Fibroblast of villous mesenchyme (primary cell): ENCODE results near the genes MICALL1 and MAFF.

DNA sequence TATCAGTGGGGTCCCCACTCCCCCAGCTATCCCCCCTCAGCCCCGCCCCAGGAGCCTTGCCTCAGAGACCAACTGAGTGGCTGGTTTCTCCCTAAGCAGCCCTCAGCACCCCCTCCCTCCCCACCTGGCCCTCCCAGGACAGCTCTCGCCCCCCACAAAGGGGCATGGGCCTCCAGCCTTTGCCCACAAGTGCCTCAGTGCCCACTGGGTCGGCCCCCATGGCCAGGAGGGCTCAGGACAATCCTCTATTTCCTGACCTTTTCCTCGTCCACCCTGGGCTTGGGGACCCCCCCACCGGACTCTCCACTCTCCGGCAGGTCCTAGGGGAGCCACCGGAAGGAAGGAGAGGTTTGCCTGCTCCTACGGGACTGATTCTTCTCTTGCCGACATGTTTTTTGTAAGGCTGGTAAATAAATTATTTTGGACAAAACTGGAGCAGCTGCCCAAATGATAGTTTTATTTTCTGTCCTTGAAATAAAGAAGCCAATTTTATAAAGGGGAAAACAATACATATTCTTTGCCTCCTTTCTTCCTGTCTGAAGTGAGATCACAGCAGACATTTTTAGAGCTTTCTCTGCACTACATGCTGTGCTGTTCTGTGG is 2.8 kb upstream of the PDXP start:
- CAGE, long polyA plus RNA: no peak

DNA sequence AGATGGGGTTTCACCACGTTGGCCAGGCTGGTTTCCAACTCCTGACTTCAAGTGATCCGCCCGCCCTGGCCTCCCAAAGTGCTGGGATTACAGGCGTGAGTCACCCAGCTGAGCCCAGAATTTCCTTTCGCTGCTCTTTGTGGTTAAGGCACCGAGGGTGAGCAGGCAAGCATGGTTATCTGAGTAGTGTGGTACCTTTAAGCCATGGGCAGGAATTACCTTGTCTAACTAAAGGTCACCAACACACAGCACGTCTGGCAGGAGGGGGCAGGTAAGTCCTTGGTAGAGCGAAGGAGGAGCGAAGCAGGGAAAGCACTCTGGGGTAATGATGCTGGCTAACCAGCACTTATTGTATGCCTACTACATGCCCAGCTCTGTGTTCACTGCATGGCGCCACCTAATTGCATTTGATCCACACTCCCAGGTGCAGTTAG is 45.6 kb downstream of the TRIOBP start:
- CAGE, long polyA plus RNA: no peak

DNA sequence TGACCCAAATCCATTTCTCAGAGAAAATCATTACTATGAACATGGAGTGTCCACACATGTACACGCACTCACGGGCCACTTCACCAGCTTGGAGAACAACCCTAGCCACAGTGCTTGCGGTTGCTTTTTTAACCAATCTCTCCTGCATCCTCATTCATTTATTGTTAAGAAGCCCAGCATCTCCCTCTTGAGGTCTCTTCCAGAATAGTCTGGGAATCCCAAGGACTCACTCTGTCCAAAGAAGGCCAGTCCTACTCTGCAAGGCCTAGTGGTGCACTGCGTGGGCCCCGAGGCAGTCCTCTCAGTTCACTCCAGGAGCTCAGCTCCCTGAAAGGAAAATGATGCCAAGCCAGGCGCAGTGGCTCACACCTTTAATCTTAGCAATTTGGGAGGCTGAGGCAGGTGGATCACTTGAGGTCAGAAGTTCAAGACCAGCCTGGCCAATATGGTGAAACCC is 13.2 kb upstream of the H1-0 start:
- CAGE, long polyA plus RNA: no peak

GRCh38 chr22:37816599-37816960 is 6.6 kb upstream of the GALR3 start:
- CAGE, long polyA plus RNA: no peak

GRCh38 chr22:37875646-37876173 is 26.5 kb downstream of the EIF3L start:
- CAGE, long polyA plus RNA: no peak

- CAGE, long polyA plus RNA: no peak
These were observed 14.6 kb upstream of the MICALL1 start for GRCh38 chr22:37891241-37892065.

DNA sequence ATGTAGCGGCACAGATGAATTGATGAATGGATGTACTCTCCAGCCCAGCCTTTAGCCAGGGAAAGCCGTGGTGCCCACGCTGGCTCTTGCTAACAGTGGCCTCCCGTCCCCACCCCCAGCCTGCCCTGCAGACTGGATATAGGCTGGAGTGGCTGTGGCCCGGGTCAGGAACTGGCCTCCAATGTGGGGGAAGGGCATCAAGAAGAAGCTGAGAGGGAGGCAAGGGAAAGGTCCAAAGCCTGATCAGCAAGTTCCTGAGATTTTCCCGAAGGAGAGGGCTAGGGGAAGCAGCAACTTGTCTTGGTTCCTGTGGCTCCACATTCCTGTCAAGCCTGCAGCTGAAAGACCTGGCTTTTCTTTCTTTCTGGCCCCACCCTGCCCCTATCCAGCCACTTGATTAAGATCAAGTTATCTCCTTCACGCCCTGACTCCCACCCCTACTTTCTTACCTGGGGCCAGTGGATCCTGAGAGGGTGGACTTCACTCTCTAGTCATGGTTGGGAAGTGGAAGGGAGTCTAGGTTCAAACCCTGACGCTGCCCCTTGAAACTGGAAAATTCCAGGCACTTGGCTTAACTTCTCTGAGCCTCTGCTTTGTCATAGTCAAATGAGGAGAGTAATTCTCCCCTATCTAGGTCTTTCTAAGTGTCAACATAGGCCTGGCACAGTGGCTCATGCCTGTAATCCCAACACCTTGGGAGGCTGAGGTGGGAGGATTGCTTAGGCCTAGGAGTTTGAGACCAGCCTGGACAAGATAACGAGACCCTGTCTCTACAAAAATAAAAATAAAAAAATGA is 10.9 kb upstream of the MICALL1 start:
- CAGE, long polyA plus RNA: no peak

DNA sequence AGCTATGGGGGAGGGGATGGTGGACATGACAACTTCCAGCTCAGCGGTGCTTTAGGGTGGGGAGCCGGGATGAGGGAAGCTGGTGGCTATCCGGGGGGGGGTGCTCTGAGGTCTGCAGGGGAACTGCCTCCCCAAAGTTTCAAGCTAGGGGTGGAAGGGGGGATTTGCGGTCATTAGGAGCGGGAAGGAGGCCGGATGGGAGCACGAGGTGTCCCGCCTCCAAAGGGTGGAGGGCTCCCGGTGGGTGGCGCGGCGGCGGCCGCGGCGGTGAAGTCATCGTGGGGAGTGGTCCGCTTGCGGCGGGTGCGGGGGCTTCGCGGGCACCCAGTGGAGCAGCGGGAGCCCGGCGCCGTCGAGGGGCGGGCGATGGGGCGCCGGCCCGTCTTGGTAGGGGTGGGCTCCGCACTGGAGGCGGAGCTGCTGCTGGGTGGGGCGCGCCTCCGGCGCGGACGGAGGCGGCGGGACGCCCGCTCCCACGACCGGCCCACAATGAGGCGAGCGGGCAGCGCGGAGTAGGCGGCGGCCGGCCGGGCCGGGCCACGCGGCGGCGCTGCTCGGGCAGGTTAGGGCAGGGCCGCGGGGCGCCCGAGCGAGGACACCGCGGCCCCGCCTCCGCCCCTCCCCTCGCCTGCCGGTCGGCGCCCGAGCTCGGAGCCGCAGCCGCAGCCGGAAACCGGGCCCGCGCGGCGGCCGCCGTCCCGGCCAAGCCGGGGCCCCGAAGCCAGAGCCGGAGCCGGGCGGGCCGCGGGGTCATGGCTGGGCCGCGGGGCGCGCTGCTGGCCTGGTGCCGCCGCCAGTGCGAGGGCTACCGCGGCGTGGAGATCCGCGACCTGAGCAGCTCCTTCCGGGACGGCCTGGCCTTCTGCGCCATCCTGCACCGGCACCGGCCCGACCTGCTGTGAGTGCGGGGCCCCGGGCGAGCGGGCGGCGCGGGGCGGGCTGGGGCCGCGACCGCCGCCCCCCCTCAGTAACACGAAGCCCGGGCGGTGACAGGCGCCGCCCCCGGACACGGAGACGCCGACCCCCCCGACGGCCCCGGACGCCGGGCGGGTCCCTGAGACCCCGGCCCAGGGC is at the start of gene MICALL1:
TSS of gene MICALL1 (plus strand) at position 627 of the 1,074 bp plus-strand sequence.
- CAGE, long polyA plus RNA: no peak

GRCh38 chr22:37924336-37924791 is 18.3 kb downstream of the MICALL1 start:
- CAGE, long polyA plus RNA: no peak

- CAGE, long polyA plus RNA: no peak
These were observed 5.1 kb upstream of the PICK1 start for GRCh38 chr22:38051950-38052724.

- CAGE, long polyA plus RNA: no peak
These were observed 5.6 kb downstream of the PICK1 start for GRCh38 chr22:38062609-38063441.

- CAGE, long polyA plus RNA: no peak
These were observed 11.9 kb downstream of the BAIAP2L2 start for GRCh38 chr22:38098399-38099084.

GRCh38 chr22:38177655-38178371 is 3.8 kb downstream of the PLA2G6 start:
- CAGE, long polyA plus RNA: no peak

- CAGE, long polyA plus RNA: no peak
These were observed at the start of gene MAFF for GRCh38 chr22:38201394-38202314. TSS of gene MAFF (plus strand) at chr22:38201994.

DNA sequence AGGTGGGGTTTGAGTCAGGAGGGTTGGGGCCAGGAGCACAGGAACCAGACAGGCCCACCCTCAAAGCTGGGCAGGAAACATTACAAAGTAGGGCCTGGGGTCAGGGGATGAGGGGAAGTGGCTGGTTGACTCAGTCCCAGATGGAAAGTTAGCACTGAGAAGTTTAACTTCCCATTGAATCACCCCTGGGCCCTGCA is 2.0 kb downstream of the MAFF start:
- CAGE, long polyA plus RNA: no peak

GRCh38 chr22:38261997-38262529 is 10.7 kb downstream of the TMEM184B start:
- CAGE, long polyA plus RNA: no peak

DNA sequence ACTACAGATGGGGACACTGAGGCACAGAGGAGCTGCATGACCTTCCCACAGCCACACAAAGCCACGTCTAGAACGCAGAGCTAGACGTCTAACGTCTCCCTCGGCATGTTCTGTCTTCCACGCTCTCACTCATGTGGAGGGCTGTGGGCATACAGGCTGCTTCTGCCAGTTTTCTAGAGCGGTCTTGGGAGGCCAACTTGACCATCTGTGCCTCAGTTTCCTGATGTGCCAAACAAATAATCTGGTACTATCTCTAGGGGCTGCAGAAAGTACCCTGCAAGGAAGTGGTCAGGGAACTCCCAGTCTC is 4.5 kb downstream of the CSNK1E start:
- CAGE, long polyA plus RNA: no peak

- CAGE, long polyA plus RNA: no peak
These were observed 2.8 kb downstream of the CSNK1E start for GRCh38 chr22:38314484-38314733.

- CAGE, long polyA plus RNA: no peak
These were observed 58.2 kb upstream of the CSNK1E start for GRCh38 chr22:38375312-38375868.

GRCh38 chr22:38415338-38416131 is 39.5 kb downstream of the KCNJ4 start:
- CAGE, long polyA plus RNA: no peak